Occipital lobe (tissue), 2 donors: Measurements from ENCODE around the gene SLC25A44.

- RAMPAGE, long total RNA, result no peak
These were observed 13.7 kb downstream of the LMNA start for GRCh38 chr1:156128166-156128701.

DNA sequence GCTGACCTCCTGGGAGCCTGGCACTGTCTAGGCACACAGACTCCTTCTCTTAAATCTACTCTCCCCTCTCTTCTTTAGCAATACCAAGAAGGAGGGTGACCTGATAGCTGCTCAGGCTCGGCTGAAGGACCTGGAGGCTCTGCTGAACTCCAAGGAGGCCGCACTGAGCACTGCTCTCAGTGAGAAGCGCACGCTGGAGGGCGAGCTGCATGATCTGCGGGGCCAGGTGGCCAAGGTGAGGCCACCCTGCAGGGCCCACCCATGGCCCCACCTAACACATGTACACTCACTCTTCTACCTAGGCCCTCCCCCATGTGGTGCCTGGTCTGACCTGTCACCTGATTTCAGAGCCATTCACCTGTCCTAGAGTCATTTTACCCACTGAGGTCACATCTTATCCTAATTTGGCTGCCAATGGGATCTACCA is 16.0 kb downstream of the LMNA start:
- RAMPAGE, long total RNA, result no peak

- RAMPAGE, long total RNA, result no peak
These were observed 19.3 kb upstream of the SEMA4A start for GRCh38 chr1:156133914-156134694.

GRCh38 chr1:156140760-156141647 is 12.4 kb upstream of the SEMA4A start:
- RAMPAGE, long total RNA, result no peak

DNA sequence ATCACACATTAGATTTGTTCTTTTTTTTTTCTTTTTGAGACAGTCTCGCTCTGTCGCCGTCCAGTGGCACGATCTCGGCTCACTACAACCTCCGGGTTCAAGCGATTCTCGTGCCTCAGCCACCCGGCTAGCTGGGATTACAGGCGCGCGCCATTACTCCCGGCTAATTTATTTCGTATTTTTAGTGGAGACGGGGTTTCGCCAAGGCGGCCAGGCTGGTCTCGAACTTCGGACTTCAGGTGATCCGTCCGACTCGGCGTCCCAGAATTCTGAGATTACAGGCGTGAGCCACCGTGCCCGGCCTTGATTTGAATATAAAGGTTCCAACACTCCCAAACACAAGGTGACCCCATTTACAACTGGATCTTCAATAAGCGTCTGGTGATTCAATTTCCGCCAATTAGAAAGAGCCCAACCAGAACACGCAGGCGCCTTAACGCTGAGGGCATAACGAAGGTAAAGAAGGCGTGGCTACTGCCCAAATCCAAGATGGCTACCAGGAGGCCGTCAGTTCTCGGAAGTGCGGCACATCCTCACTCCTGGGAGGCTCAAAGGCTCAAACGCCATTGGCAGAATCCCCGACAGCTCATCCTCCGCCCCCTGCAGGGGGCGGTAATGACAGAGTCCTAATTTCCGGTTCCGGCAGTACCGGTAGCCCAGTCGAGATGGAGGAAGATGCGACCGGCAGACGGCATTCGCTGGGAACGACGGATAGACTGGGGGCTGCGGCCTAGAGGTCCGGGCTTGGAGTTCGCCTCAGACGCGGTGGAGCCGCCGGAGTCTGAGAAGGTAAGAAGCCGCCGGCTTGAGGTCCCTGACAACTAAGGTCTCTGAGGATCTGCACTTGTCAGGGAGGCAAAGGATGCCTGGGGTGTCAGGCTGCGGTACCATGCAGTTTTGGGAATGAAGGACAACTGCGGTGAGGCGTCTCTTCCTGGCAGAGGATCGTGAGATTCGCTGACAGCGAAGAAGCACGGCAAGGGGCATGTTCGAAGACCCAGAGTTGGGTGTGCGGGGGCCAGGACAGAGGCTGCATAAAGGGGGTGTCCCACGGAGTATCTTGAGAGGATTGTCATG is at the start of gene SLC25A44:
Gene SLC25A44 (plus strand): TSS at position 646 of the 1,077 bp plus-strand sequence.
- RAMPAGE, long total RNA, result start-site peak on the plus strand centred at position 658 of the sequence, 21 bp wide, 120 and 55 reads in 2 replicates

GRCh38 chr1:156199284-156199888 is 5.5 kb downstream of the SLC25A44 start:
- RAMPAGE, long total RNA, result no peak

DNA sequence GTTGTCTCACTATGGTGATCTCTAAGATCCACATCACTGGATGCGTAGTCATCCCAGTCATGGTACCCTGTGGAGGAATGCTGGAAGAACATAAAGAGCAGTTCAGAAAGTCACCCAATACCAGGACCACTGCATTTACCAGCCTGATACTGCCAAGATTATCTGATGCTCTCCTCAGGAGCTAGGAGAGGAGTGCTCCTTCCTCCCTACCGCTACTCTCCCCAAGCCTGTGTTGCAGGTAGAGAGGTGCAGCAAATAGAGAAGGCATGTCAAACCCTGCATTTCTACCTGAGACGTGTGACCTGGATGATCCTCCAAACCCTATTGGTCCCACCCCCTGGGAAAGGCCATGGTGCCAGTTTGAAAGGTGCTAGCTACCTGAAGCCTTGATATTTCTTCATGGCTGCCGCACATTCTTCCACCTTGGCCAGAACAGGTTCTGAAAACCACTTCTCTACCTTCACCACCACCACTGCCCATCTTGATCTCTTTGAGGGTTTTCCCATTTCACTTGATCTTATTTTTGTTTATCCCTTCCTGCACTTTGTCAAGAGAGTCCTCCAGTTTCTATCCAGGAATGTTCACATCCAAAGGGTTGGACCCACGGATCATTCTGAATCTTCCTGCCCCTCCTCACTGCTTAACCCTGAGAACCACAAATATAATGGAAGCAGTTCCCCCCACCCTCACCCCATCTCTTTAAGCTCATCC is 1.1 kb upstream of the PMF1 start:
- RAMPAGE, long total RNA, result no peak

- RAMPAGE, long total RNA, result no peak
These were observed 950 bp downstream of the SMG5 start for GRCh38 chr1:156281676-156282074.

DNA sequence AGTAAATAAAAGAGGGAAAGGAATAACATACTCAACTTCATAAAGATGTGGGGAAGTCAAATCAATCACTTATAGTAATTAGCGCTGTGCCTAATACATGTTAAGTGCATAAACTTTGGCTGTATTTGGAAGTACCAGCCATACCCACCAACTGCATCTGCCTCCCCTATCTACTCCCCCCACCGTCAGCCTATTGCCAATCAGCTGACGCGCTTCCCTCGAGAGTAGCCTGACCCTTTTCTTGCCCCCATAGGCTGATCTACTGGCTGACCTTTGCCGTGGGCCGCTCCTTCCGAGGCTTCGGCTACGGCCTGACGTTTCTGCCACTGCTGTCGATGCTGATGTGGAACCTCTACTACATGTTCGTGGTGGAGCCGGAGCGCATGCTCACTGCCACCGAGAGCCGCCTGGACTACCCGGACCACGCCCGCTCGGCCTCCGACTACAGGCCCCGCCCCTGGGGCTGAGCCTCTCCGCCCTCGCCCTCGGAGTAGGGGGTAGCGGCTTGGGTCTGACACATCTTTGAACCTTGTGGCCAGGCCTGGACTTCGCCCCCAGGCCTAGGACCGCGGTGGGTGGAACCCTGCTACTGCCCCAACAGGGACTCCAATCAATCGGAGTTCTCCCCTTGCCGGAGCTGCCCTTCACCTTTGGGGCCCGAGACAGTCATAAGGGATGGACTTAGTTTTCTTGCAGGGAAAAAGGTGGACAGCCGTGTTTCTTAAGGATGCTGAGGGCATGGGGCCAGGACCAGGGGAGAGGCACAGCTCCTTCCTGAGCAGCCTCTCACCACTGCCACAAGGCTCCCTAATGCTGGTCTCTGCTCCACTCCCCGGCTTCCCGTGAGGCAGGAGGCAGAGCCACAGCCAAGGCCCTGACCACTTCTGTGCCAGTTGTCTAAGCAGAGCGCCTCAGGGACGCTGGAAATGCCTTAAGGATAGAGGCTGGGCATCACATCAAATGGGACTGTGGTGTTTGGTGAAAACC is 4.1 kb downstream of the GLMP start:
- RAMPAGE, long total RNA, result no peak

- RAMPAGE, long total RNA, result no peak
These were observed 19.4 kb downstream of the RHBG start for GRCh38 chr1:156388412-156388877.

- RAMPAGE, long total RNA, result no peak
These were observed 35.9 kb downstream of the MEF2D start for GRCh38 chr1:156464366-156465295.

DNA sequence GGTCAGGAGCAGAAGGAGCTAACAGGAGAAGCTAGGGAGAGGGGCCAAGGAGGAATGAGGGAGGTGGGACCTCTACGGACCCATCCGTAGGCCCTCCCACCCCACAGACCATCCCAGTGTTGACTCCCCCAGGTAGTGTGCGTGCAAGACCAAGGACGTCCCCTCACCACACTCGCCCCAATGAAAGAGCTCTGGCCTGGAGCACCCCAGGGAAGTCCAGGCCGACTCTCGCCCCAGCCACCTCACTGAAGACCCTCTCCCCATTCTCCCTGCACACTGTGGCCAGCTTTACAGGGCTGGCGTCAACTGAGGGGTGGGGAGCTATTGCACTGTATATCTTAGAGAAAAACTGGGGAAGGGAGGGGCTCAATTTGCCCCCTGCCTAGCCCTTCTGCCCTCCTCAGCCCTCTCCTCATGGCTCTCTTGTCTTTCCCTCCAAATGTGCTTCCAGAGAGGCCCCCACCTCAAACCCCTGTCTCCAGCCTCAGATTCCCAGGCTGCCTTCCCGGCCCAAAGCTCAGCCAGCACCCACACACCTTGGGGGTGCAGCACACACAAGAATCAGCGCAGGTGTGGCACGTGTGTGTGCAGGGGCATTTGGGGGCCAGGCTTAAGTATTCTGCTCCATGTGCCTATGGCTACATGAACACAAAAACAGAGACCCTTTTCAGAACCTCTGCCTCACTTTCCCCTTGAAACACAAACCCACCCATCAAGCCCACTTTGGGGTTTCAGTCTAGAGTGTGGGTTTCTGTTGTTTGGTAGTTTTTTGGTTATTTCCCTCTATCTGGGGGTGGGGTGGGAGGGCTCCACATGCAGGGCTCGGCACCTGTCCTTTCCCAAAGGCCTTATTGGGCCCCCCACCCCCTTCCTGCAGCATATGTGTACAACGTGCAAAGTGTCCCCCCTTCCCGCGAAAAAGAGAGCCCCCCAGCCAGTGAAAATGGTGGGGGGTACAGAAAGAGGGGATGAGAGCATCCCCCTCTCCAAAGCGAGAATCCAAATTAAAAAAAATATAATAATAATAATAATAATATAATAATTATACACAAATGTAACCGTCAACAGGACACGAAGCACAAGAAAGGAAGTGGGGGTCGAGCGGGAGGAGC is 33.8 kb downstream of the MEF2D start:
- RAMPAGE, long total RNA, result no peak

- RAMPAGE, long total RNA, result no peak
These were observed 21.6 kb downstream of the MEF2D start for GRCh38 chr1:156478879-156479444.

DNA sequence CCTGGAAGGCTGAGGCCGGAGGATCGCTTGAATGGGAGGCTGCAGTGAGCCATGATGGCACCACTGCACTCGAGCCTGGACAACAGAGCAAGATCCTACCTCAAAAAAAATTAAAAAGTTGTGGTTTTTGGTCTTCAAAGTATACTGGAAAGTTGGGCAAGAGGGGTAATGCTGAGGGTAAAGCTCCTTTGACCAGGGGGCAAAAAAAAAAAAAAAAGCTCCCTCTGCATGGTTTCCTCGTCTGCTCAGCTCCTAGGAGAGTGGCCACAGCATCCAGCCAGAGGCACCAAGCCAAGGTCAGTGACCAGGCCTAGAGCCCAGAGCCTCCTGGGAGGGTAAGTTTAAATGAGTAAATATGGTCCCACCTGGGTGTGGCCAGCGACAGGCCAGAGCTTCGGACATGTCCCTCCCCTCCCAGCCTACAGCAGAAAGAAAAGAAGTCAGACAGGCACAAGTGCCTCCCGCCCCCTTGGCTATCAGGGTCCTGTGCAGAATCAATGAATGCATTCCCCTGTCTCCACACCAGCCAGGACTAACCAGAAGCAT is 4.9 kb downstream of the MEF2D start:
- RAMPAGE, long total RNA, result no peak

GRCh38 chr1:156553010-156553348 is 19.4 kb downstream of the IQGAP3 start:
- RAMPAGE, long total RNA, result no peak

DNA sequence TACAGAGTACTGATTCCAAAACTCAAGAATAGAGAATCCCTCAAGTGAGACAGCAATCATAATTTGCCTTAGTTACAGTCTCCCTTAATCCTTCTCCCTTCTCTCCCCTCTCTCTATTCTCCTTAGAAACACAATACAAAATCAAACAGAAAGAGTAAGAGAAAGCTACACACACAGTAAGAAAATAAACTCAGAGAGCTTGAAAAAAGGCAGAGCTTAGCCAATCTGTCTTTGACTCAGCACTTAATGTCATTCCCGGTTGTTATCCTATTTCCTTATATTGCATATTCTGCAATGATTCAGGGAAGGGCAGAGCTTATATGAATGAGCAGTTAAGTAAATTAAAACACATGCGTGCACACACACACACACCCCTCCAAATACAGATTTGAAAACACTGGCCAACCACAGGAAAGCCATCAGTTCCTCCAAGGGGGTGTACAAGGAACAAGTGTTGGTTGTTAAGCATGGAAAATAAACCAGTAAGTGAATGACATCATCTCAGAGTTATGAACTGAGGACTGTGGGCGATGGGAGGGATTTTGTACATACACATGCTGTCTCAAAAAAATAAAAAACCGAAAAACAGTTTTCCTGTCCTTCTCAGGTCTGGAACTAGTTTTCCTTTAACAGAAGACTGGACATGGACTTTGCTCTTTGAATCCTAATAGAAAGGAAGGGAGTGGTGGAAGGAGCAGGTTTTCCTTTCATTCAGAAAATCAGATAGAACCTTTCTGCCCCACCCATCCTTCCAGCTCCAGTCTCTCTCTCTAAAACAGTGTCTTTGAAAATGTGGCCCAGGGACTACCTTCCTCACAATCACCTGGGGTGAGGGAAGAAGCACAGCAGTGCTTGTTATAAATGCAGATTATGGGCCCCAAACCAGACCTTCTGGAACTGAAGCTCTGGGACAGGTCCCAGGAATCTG is 992 bp downstream of the IQGAP3 start:
- RAMPAGE, long total RNA, result no peak

- RAMPAGE, long total RNA, result no peak
These were observed 5.8 kb downstream of the HAPLN2 start for GRCh38 chr1:156624860-156625495.

- RAMPAGE, long total RNA, result no peak
These were observed 14.8 kb downstream of the BCAN start for GRCh38 chr1:156656509-156657251.

DNA sequence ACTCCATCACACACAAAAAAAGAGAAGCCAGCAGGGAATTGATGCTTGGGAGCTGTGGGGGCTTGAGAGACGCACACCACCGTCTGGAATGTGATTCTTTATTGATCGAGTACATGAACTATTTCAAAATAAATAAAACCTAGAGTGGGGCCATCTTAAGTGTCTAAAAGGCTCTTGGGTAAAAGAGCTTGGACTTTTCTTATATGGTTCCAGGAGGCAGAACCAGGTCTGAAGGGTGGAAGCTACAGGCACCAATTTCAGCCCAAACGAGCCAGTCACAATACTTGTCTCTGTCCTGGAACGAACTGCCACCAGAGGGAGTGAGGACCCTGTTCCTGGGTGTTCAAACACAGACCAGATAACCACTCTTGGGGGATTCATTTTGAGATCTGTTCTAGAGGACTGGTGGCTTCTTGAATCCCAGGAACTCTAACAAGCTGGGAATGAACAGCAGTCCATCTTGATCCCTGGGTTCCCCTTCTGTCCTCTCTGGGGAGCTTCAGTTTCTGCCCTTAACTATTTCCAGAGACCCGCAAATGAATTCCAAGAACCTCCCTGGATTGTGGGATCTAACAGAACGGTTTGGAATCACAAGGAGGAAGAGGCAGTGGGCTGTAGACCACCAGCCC is 11.8 kb upstream of the NES start:
- RAMPAGE, long total RNA, result no peak

- RAMPAGE, long total RNA, result no peak
These were observed 13.7 kb downstream of the CRABP2 start for GRCh38 chr1:156691507-156692197.